Sigmoid colon (tissue), 4 donors: ENCODE data around the genes NOTCH2NLR and NUDT17.

GRCh38 chr1:120465949-120466455, 51.2 kb downstream of the NBPF8 start:
- PRO-cap = no peak
- RAMPAGE, long total RNA, 4 experiments = no peak in any of the 4 experiments

GRCh38 chr1:120723495-120724464, at the start of gene NOTCH2NLR:
Gene NOTCH2NLR (plus strand): TSS chr1:120723945.
- PRO-cap = no peak
- RAMPAGE, long total RNA, 4 experiments = no peak in any of the 4 experiments

DNA sequence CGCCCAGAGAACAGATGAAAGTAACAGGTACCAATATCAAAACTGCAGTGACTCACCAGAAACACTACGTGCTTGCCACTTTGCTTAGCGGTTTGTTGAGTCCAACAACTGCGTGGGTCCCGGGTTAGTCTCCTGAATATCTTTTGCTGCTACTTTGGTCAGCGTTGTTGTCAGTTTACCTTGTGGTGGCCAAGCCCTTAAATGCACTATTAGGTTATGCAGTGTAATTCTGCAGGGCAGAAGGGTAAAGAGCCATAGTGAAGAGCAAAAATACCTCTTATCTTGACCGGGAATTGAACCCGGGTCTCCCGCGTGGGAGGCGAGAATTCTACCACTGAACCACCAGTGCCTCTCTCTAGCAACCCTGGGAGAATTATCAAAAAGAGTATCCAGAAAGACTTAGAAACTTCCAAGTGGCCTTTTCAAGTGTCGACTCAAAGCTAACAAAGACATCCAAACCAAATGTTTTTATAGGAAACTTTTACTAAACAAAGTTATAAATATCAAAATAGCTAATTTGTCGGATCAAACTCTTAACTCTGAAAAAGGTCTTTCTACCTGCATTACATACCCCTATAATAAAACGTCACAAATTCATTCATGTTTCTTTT, 127.1 kb downstream of the PPIAL4A start:
- PRO-cap = no peak
- RAMPAGE, long total RNA, 4 experiments = no peak in any of the 4 experiments

DNA sequence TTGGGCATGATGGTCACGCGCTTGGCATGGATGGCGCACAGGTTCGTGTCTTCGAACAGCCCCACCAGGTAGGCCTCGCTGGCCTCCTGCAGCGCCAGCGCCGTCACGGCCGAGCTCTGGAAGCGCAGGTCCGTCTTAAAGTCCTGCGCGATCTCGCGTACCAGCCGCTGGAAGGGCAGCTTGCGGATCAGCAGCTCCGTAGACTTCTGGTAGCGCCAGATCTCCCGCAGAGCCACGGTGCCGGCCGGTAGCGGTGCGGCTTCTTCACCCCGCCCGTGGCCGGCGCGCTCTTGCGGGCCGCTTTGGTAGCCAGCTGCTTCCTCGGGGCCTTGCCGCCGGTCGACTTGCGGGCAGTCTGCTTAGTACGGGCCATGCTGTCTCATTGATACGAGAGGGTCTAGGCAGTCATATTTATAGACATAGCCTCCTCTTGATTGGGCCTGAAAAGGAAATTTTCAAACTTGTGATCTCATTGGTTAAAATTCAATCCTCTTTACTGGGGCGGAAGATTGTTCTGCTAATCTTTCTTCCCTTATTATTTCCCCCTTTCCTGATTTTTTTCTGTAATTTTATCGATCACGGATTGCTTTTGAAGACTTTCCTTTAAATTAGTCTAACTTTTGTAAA, 65.8 kb downstream of the FAM72B start:
- PRO-cap = no peak
- RAMPAGE, long total RNA, 4 experiments = start-site peak on the minus strand in 1 of 4 experiments, centred at positions 296 to 412 of the sequence, 6 reads per replicate

DNA sequence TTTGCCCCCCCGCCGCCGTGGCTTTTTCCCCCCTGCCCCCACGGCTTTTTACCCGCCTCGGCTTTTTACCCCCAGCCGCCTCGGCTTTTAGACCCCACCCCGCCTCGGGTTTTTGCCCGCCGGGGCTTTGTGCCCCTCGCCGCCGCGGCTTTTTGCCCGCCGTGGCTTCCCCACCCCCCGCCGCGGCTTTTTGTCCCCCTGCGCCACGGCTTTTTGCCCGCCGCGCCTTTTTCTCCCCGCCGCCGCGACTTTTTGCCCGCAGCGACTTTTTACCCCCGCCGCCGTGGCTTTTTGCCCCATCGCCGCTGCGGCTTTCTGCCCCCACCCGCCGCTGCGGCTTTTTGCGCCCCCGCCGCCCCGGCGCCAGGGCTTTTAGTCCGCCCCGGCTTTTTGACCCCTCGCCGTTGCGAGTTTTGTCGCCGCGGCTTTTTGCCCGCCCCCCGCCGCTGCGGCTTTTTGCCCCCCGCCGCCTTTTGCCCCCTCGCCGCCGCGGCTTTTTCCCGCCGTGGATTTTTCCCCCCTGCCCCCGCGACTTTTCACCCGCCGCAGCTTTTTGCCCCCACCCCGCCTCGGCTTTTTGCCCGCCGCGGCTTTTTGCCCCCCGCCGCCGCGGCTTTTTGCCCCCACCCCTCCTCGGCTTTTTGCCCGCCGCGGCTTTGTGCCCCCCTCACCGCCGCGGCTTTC, 408.3 kb downstream of the H3-7 start:
- PRO-cap = no peak
- RAMPAGE, long total RNA, 4 experiments = no peak in any of the 4 experiments

- PRO-cap = unidirectional peak, plus-strand start at chr1:143643458
- RAMPAGE, long total RNA, 4 experiments = no peak in any of the 4 experiments
Observed at GRCh38 chr1:143643029-143643667, 262.6 kb downstream of the H3-7 start.

GRCh38 chr1:143661444-143662202, 244.2 kb downstream of the H3-7 start:
- PRO-cap = no peak
- RAMPAGE, long total RNA, 4 experiments = no peak in any of the 4 experiments

- PRO-cap = no peak
- RAMPAGE, long total RNA, 4 experiments = no peak in any of the 4 experiments
Observed at GRCh38 chr1:143699190-143699699, 206.5 kb downstream of the H3-7 start.

GRCh38 chr1:143803938-143804503, 101.8 kb downstream of the H3-7 start:
- PRO-cap = no peak
- RAMPAGE, long total RNA, 4 experiments = no peak in any of the 4 experiments

DNA sequence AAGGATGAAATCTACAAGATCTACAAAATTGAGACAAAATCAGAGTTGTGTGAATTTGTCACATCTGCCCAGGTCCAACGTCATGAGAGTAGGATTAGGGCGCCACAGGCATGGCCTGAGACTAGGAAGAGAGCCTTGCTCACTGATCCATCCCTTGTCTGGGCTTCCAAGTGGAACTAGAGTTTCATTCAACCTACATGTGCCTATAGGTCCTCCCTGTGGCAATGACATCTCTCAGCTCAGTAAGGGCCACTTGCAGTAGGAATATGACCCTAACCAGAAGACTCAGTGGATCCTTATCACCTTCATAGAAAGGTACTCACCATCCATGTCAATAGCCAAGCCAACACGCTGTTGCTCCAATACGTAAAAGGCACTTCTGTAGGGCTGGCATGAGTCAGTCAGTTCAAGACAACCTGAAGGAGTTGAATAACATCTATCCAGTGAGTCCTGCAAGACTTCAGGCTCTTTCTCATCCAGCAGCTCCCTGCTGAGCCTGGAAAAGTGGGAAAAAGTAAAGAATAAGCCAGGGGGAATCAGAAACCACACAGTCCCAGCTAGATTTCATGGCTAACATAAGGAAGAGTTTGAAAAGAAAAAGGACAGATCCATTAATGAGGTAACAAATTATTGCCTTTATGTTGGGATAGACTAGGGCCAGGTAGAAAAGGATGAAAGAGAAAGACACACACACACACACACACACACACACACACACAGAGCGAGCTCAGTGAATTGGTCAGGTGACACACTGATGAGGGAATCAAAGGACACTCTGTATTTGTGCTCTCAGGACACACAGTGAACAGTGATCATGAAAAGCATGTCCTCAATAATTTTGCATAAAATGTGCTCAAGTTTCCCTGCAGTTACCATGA, 33.7 kb downstream of the NBPF15 start:
- PRO-cap = no peak
- RAMPAGE, long total RNA, 4 experiments = start-site peak on the minus strand in 1 of 4 experiments, centred at position 407 of the sequence, 18 reads per replicate

GRCh38 chr1:144552064-144552472, 40.6 kb upstream of the PPIAL4F start:
- PRO-cap = bidirectional peak, plus-strand start at chr1:144552215, minus-strand start at chr1:144552229
- RAMPAGE, long total RNA, 4 experiments = no peak in any of the 4 experiments

- PRO-cap = no peak
- RAMPAGE, long total RNA, 4 experiments = no peak in any of the 4 experiments
Observed at GRCh38 chr1:144983795-144984441, 111.2 kb downstream of the SRGAP2B start.

DNA sequence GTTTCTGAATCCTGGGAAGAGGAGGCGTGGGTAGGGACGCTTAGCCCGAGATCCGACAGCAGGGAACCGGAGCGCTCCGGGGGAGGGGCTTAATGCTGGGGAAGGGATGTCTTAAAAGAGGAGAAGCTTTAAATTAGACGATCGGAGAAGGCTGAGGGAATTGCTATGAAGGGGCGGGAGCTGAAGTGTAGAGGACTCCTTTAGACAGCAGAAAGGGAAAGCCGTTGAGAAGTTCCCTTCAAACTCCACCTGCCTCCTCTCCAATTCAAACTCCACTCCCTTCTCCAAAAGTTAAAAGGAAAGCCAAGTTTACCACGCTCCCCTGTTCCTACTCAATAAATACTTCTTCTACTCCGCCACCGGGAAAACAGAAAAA, 542 bp downstream of the FAM72D start:
- PRO-cap = no peak
- RAMPAGE, long total RNA, 4 experiments = no peak in any of the 4 experiments

- PRO-cap = no peak
- RAMPAGE, long total RNA, 4 experiments = no peak in any of the 4 experiments
Observed at GRCh38 chr1:145286857-145287530, 45.0 kb upstream of the PPIAL4D start.

- PRO-cap = unidirectional peak, plus-strand start at chr1:145845630
- RAMPAGE, long total RNA, 4 experiments = start-site peak on the plus strand in 3 of 4 experiments, at chr1:145845601-145845682 at its widest, 9 to 19 reads per replicate
Observed at GRCh38 chr1:145845029-145846052, at the start of gene NUDT17. Gene NUDT17 (plus strand): TSS chr1:145845630.

- PRO-cap = no peak
- RAMPAGE, long total RNA, 4 experiments = no peak in any of the 4 experiments
Observed at GRCh38 chr1:145856990-145857319, 1.9 kb downstream of the PIAS3 start.

GRCh38 chr1:145890971-145891616, 5.4 kb upstream of the ANKRD35 start:
- PRO-cap = no peak
- RAMPAGE, long total RNA, 4 experiments = no peak in any of the 4 experiments

GRCh38 chr1:145926546-145926854, 784 bp downstream of the RBM8A start:
- PRO-cap = no peak
- RAMPAGE, long total RNA, 4 experiments = no peak in any of the 4 experiments

- PRO-cap = no peak
- RAMPAGE, long total RNA, 4 experiments = no peak in any of the 4 experiments
Observed at GRCh38 chr1:145942453-145943165, 15.2 kb downstream of the LIX1L start.

DNA sequence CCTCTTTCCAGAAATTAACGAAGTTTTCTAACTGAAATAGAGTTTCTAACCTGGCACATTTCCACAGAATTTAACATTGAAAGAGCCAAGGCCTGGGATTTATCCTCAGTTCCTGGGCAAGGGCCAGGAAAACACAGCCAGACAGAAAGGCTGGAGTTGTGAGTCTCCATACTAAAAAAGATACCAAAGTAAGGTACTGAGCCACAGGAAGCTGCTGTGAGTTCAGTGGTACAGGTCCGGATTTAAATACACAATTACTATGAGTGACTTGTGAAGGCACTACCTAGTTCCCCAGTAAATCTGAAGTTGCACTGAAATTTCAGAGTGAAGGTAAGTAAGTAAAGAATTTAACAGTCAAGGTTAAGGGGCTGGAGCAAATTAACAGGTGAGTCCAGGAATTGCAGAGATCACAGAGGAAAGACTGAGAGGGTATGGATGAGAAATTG, 967 bp downstream of the LIX1L start:
- PRO-cap = no peak
- RAMPAGE, long total RNA, 4 experiments = no peak in any of the 4 experiments